ENCODE measurements around the gene METRNL.

GRCh38 chr17:83079305-83079793 lies at the start of gene METRNL:
Gene METRNL, plus strand, starts transcription at chr17:83079609.
- RRBS, result 4% methylated on average over 43 of the region's 83 CpGs

DNA sequence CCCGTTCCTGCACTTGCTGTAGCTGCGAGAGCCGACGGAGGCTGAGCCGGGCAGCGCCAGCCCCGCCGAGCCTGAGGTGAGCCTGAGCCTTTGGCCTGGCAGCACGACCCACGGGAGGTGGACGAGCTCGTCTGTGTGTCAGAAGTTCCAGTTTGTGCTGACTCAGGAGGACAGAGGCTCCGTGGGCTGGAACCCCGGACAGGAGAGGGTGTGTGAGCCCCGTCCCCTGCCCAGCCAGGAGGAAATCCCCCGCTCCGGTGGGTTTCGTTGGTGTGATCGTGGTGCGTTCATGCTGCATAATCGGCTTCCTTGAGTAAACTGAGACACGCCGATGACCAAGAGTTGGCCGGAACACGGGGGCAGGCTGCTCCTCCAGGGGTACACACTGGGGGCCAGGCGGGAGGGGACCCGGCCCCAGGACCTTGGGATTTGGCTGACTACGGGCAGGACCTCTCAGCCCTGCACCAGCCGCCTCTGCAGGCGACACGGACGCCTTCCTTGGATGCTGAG lies 8.4 kb downstream of the METRNL start:
- RRBS, result 96% methylated on average over 18 of the region's 32 CpGs

DNA sequence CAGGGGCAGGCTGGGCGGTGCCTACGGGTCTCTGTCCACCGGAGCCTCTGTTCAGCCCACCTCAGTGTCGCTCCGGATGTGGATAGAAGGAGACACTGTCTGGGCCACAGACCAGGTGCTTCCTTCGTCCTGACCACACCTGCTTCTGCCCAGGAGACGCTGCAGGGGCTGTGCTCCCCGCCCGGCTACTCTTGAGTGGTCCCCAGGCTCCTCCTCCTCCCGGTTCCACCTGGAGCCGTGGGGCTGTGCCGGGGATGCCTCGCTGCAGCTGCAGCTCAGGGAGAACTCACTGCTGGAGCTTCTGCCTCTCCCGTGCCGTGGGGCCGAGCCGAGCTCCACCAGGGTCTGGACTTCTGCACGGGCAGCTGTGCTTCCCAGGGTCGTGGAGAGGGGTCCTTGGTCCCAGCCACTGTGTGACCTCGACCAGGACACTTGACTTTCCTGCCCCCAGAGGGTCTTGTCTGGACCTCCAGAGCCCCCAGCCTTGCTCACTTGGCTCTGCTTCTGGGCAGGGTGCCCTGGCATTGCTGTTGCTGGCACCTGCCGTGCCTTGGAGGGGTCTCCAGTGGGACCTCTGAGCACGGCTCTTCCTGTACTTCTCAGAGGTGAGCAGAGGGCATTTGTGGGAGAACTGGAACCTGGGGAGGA lies 21.7 kb downstream of the METRNL start:
- RRBS, result 28% methylated on average over 7 of the region's 22 CpGs

DNA sequence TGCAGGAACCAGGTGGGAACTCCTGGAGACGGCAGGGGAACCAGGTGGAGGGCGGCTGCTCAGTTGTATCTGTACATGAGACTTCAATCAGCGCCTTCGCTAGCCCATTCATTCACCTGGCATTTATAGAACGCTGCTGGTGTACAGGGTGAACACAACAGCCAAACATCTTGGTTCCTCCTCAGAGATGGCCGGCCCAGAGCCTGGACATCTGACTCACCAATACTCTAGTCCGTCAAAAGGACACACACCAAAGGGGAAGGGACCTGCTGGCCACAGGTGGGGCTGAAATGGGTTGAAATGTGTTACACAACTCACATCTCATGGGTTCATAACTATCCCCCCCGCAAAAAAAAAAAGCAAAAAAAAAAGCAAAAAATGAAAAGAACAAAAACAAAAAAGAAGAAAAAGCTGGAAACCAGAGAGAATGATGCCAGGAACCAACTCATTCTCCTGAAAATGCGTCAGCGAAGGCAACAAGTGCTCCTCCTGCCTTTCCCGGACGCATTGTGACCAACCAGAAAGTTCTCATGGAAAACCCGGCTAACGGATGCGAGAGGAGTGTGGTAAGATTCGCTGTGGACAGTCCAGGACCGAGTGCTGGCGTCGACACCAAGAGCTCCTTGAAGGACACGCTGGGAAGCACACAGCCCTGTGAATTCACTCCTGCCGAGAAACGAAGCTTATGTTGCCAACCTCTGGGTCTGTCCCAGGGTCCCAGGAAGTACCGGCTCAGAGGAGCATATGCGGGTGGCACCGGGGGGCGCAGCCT lies 43.3 kb downstream of the METRNL start:
- RRBS, result no CpG with 5 or more reads among the region's 26 CpGs

DNA sequence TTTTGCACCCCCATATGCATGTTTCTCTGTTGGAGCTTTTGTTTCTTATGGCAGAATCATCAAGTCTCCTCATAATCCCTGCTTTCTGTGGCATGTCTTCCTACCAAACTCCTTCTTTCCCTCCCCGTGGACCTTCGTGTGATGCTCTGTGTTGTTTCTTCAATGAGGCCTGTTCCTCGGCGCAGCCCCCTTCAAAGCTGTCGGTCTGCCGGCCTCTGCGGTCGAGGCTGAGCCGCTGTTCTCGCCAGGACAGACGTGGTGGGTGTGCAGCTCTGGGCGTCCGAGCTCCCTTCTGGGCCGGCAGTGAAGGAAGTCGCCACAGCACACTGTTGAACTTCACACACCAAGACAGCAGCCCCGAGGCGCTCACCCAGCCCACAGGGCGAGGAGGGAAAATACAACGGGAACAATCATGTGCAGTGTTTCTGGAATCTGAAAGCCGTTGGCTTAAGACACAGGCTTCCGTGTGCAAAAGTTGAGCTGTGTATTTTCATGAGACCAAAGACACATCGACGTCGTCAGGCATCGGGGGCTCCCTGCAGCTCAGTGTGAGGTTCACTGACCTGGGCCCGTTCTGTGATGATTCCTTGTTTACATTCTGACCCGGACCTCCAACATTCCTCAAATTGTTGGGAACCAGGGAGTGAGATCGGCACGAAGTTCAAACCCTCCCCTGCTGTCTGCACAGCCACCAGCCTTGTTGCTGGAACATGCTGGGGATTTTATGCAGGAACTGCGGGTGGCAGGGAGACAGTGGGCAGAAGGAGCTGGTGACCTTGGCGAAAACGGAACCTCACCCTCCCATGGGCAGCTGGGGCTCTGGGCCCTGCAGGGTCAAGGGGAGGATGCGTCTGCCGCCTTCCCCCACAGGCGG lies 72.0 kb downstream of the METRNL start:
- RRBS, result no CpG with 5 or more reads among the region's 35 CpGs

DNA sequence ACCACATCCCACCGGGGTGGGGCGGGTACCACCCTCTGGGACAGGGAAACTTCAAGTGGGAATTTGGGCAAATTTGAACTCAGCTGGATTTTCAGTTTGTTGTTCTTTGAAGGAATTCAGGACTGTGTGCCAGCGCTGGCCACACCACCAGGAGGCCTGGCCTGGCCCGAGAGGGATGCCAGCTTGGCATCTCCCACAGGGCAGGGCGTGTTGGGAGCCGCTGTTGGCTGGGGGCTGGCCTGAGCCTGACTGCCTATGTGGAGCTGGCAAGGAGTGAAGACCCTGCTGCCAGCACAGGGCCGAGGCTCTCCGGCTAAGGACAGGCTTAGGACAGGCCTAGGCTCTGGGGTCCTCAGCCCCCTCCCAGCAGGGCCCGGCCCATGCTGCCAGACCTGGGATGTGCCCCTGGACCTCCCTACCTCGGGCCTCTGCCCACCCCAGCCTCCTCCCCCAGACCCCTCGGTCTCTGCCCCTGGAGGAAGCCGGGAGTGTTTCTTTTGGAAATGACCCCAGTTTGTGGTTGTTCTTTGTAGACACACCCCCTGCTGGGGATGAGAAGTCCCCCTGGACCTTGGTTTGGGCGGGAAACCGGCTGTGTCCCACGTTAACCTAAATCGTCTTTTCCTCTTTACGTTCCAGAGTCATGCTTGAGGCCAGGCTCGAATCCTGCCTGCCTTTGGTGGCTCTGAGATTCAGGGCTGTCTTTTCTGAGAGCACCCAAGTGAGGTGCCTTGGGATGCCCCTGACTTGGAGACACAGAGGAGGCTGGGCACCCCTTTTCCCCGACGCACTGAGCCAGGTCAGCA lies 116.4 kb downstream of the METRNL start:
- RRBS, result 97% methylated on average over 6 of the region's 20 CpGs

All from OVCAR3 (cell line).